K562 (cell line): ENCODE results near the gene MAP3K14.

DNA sequence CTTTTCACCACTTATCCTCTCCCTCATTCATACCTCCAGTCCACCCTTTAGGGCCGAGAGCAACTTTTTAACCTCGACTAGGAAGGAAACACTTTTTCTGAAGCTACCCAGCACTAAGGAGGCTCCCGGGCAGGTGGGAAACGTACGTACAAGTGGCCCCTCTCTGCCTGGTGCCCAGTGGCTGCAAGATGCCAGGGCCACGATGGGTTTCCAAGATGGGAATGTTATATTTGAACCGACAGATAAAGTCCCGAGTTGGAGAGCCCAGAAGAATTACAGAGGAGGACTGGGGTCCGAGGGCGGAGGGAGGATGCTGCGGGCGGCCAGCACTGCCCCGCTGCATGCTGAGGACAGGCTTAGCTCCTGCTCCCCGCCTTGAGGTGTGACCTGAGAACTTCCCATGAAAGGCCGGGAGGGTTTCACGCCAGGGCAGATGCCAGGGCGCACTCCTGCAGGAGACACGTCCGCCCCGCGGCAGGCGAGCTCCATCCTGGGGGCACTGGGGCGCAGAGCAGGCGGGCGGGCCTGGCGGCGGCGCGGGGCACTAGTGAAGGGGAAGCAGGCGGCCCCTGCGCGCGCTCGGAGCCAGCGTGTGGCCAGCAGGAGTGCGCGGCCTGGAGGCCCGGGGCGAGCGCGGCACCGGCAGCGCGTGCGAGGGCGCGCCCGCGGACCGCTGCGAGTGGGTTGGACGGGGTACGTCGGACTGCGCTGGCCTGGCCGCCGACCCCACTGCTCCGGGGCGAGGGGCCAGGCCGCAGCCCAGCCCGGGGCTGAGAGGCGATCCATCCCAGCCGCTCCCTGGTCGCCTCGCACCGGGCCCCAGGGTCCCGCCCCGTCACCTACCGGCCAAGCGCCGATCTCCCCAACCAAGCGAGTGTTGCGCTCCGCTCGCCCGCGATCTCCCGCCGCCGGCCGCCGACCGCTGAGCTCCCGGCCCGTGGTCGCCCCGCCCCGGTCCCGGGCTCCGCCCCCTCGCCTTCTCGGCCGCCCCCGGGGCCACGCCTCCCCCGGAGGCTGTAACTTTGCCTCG lies at the start of gene MAP3K14:
MAP3K14 (minus strand) TSS at position 904 of the 1,030 bp plus-strand sequence.
- RAMPAGE, long total RNA = start-site peak on the minus strand centred at position 928 of the sequence, 51 bp wide, 190 and 77 reads in 2 replicates
- RRBS = 1% methylated on average over 33 of the region's 97 CpGs
PRO-cap:
- standard = unidirectional peak, plus-strand start at position 432 of the sequence; bidirectional peak, plus-strand start at position 666 of the sequence, minus-strand start at position 603 of the sequence; bidirectional peak, plus-strand start outside the sequence, minus-strand start at position 901 of the sequence
- CoPRO, capped RNA only, 2 experiments = peak in 2 of 2 experiments; most common minus-strand start position 904 of the sequence (in 2)
- CoPRO, capped and uncapped RNA, 2 experiments = peak in 2 of 2 experiments; most common minus-strand start position 901 of the sequence (in 2)
- CoPRO, uncapped RNA only, 2 experiments = no peak in any of the 2 experiments
CAGE:
- cytosol, long polyA plus RNA = start-site peak on the minus strand centred at position 928 of the sequence, 51 bp wide, 38 and 30 reads in 2 replicates
- long polyA plus RNA = no peak
- nucleolus, long total RNA = no peak
- nucleus, long polyA plus RNA = no peak

DNA sequence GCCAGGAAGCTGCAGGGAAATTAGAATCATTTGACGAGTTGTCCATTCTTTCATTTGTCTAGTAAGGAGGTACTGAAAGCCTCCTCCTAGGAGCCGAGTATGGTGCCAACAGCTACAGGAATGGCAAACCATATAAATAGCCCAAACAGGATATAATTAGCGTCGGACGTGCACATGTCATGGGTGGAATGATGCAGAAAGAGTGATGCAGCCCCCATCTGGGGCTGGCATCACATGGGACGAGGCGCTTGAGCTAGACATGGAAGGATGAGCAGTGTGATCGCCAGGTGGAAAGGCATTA lies 52.3 kb downstream of the ARHGAP27 start:
- RAMPAGE, long total RNA = no peak
- RRBS = no CpG with 5 or more reads among the region's 8 CpGs
PRO-cap:
- standard = no peak
- CoPRO, capped RNA only, 2 experiments = no peak in any of the 2 experiments
- CoPRO, capped and uncapped RNA, 2 experiments = no peak in any of the 2 experiments
- CoPRO, uncapped RNA only, 2 experiments = no peak in any of the 2 experiments
CAGE:
- cytosol, long polyA plus RNA = no peak
- long polyA plus RNA = no peak
- nucleolus, long total RNA = no peak
- nucleus, long polyA plus RNA = no peak

DNA sequence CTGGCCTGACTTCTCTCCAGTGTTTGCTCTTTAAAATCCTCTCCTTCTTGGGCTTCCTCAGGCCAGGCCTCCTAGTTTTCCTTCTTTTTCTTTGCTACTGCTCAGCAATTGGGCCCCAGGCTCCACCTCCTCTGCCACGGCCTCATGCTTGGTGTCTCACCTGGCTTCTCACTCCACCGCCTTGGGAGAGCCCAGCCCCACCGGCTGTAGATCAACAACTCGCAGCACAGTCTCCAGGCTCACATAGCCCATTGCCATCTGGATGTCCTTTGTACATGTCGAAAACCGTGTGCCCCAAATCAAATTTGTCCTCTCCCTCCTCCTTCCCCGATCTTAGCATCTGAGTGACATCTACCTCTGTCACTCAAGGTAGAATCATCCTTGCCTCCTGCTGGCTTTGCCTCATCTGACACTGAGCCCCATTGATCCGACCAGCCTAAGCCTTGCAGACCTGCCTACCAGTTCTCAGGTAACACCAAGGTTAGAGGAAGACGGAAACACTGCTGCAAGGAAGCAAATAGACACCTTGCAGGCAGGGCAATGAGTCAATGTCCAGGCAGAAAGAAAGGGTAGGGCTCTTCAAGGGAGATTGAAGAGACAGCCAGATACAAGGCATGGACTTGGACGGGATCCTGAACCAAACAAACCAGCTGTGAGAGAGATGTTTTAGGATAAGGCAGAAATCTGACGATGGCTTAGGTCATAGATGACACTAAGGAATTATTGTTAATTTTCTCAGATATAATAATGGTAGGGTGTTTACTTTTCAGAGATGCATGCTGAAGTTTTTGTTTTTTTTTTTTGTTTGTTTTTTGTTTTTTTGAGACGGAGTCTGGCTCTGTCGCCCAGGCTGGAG lies 17.2 kb downstream of the ARHGAP27 start:
- RAMPAGE, long total RNA = no peak
- RRBS = no CpG with 5 or more reads among the region's 13 CpGs
PRO-cap:
- standard = no peak
- CoPRO, capped RNA only, 2 experiments = no peak in any of the 2 experiments
- CoPRO, capped and uncapped RNA, 2 experiments = no peak in any of the 2 experiments
- CoPRO, uncapped RNA only, 2 experiments = no peak in any of the 2 experiments
CAGE:
- cytosol, long polyA plus RNA = no peak
- long polyA plus RNA = no peak
- nucleolus, long total RNA = no peak
- nucleus, long polyA plus RNA = no peak

- RAMPAGE, long total RNA = no peak
- RRBS = no CpG with 5 or more reads among the region's 41 CpGs
PRO-cap:
- standard = no peak
- CoPRO, capped RNA only, 2 experiments = no peak in any of the 2 experiments
- CoPRO, capped and uncapped RNA, 2 experiments = no peak in any of the 2 experiments
- CoPRO, uncapped RNA only, 2 experiments = no peak in any of the 2 experiments
CAGE:
- cytosol, long polyA plus RNA = no peak
- long polyA plus RNA = no peak
- nucleolus, long total RNA = no peak
- nucleus, long polyA plus RNA = no peak
These were observed 3.8 kb downstream of the ARHGAP27 start for GRCh38 chr17:45428627-45429557.

DNA sequence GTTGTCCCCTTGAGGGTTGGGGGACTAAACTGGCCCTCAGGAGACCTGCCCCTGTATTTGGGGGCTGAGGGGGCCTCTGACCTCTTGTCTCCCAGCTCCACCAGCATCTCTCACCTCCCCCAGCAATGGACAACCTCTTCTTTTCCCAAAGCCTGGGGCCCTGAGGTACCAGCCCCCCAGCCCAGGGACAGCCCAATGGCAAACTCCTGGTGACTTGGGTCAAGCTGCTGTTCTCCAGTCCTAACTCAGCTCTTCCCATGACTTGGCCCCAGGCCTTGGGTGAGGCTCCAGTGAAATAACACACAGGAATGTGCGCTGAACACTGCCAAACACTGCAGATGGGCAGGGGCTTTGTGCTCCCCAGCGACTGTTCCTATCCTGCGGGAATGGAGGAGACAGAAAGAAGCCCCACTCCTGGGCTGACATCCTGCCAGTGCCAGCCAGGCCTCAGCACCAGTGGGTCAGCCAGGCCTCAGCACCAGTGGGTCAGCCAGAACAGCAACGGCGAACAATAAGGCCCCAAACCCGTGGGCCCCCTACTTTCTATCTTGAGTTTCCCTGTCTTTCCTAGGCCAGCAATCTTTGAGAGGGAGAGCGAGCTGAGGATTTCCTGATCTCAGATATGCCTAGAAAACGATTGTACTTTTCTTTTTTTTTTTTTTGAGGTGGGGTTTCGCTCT lies 14.6 kb upstream of the ARHGAP27 start:
- RAMPAGE, long total RNA = no peak
- RRBS = no CpG with 5 or more reads among the region's 9 CpGs
PRO-cap:
- standard = no peak
- CoPRO, capped RNA only, 2 experiments = no peak in any of the 2 experiments
- CoPRO, capped and uncapped RNA, 2 experiments = no peak in any of the 2 experiments
- CoPRO, uncapped RNA only, 2 experiments = no peak in any of the 2 experiments
CAGE:
- cytosol, long polyA plus RNA = no peak
- long polyA plus RNA = no peak
- nucleolus, long total RNA = no peak
- nucleus, long polyA plus RNA = no peak

GRCh38 chr17:45455532-45455979 lies 22.9 kb upstream of the ARHGAP27 start:
- RAMPAGE, long total RNA = no peak
- RRBS = no CpG with 5 or more reads among the region's 8 CpGs
PRO-cap:
- standard = no peak
- CoPRO, capped RNA only, 2 experiments = no peak in any of the 2 experiments
- CoPRO, capped and uncapped RNA, 2 experiments = no peak in any of the 2 experiments
- CoPRO, uncapped RNA only, 2 experiments = no peak in any of the 2 experiments
CAGE:
- cytosol, long polyA plus RNA = no peak
- long polyA plus RNA = no peak
- nucleolus, long total RNA = no peak
- nucleus, long polyA plus RNA = no peak

GRCh38 chr17:45468361-45469079 lies 22.0 kb downstream of the PLEKHM1 start:
- RAMPAGE, long total RNA = no peak
- RRBS = no CpG with 5 or more reads among the region's 13 CpGs
PRO-cap:
- standard = no peak
- CoPRO, capped RNA only, 2 experiments = no peak in any of the 2 experiments
- CoPRO, capped and uncapped RNA, 2 experiments = no peak in any of the 2 experiments
- CoPRO, uncapped RNA only, 2 experiments = no peak in any of the 2 experiments
CAGE:
- cytosol, long polyA plus RNA = no peak
- long polyA plus RNA = no peak
- nucleolus, long total RNA = no peak
- nucleus, long polyA plus RNA = no peak

GRCh38 chr17:45579392-45580030 lies 89.0 kb upstream of the PLEKHM1 start:
- RAMPAGE, long total RNA = no peak
- RRBS = no CpG with 5 or more reads among the region's 6 CpGs
PRO-cap:
- standard = no peak
- CoPRO, capped RNA only, 2 experiments = no peak in any of the 2 experiments
- CoPRO, capped and uncapped RNA, 2 experiments = no peak in any of the 2 experiments
- CoPRO, uncapped RNA only, 2 experiments = no peak in any of the 2 experiments
CAGE:
- cytosol, long polyA plus RNA = no peak
- long polyA plus RNA = no peak
- nucleolus, long total RNA = no peak
- nucleus, long polyA plus RNA = no peak

DNA sequence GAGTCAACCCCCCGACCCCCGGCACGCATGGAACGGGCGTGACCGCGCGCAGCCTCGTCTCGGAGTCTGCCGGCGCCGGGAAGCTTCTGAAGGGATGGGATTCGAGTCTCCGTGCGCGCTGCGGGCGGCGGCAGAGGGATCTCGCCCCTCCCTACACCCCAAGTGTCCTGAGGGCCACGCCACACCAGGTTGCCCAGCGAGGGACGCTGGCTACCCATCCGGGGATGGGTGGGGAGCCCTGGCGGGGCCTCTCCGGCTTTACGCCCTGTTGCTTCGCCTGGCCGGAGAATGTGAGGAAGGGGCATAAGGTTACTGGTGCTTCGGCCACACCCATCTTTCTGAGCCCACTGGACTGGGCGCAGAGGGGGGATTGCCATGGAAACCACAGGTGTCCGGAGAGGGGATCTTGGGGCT lies 1.8 kb downstream of the MAPT start:
- RAMPAGE, long total RNA = no peak
- RRBS = 50% methylated on average over 10 of the region's 33 CpGs
PRO-cap:
- standard = no peak
- CoPRO, capped RNA only, 2 experiments = no peak in any of the 2 experiments
- CoPRO, capped and uncapped RNA, 2 experiments = no peak in any of the 2 experiments
- CoPRO, uncapped RNA only, 2 experiments = no peak in any of the 2 experiments
CAGE:
- cytosol, long polyA plus RNA = no peak
- long polyA plus RNA = no peak
- nucleolus, long total RNA = no peak
- nucleus, long polyA plus RNA = no peak

DNA sequence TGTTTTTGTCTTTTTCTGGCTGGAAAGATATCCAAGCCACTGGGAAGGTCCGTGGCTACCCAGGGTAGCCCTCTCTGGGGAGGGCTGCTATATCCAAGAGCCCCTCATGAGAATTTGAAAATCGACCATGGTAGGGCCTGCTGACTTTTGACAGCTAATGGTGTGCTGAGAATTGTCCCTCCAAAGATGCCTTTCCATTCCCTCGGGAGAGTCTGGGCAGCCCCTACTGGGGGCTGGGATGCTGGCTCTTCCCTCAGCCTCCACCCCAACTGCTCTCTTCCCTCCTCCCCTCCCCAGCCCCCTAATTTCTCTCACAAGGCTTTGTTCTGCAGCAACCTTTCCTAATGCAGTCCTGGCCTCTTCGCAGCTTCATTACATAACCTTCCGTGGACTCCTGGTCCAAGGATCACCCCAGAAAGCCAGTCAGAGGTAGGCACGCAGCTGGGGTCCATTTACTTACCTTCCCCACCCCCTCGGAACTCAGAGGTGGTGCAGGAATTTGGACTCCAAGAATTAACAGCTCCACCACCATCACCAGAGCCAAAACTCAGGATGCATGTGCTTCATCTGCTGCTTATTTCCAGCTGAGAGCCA lies 40.7 kb downstream of the MAPT start:
- RAMPAGE, long total RNA = no peak
- RRBS = no CpG with 5 or more reads among the region's 7 CpGs
PRO-cap:
- standard = no peak
- CoPRO, capped RNA only, 2 experiments = no peak in any of the 2 experiments
- CoPRO, capped and uncapped RNA, 2 experiments = no peak in any of the 2 experiments
- CoPRO, uncapped RNA only, 2 experiments = no peak in any of the 2 experiments
CAGE:
- cytosol, long polyA plus RNA = no peak
- long polyA plus RNA = no peak
- nucleolus, long total RNA = no peak
- nucleus, long polyA plus RNA = no peak

DNA sequence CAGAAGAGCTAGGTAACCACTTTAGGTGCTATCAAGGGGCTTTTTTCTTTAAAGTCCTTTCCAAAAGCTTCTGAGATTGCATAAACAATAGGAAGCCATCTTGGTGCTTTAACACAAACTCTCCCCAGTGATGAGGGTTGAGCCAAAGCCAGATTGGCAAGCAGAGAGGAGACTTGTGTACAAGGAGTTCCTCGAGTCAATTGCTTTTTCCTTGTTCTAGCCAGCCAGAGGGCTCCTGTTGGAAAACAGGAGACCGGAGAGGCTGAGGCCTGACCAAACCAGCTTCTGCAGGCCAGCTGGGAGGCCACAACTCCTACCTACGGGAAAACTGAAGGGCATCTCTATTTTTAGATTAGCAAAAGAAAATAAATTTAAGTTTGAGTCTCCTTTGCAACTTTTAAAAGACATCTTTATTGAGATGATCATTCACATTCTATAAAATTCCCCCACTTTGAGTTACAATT lies 46.5 kb downstream of the MAPT start:
- RAMPAGE, long total RNA = no peak
- RRBS = no CpG with 5 or more reads among the region's 3 CpGs
PRO-cap:
- standard = no peak
- CoPRO, capped RNA only, 2 experiments = no peak in any of the 2 experiments
- CoPRO, capped and uncapped RNA, 2 experiments = no peak in any of the 2 experiments
- CoPRO, uncapped RNA only, 2 experiments = no peak in any of the 2 experiments
CAGE:
- cytosol, long polyA plus RNA = no peak
- long polyA plus RNA = no peak
- nucleolus, long total RNA = no peak
- nucleus, long polyA plus RNA = no peak

- RAMPAGE, long total RNA = no peak
- RRBS = 3% methylated on average over 6 of the region's 31 CpGs
PRO-cap:
- standard = unidirectional peak, minus-strand start at chr17:45949122; unidirectional peak, minus-strand start at chr17:45949176
- CoPRO, capped RNA only, 2 experiments = no peak in any of the 2 experiments
- CoPRO, capped and uncapped RNA, 2 experiments = no peak in any of the 2 experiments
- CoPRO, uncapped RNA only, 2 experiments = no peak in any of the 2 experiments
CAGE:
- cytosol, long polyA plus RNA = no peak
- long polyA plus RNA = no peak
- nucleolus, long total RNA = no peak
- nucleus, long polyA plus RNA = no peak
These were observed 49.9 kb upstream of the STH start for GRCh38 chr17:45949030-45949593.

DNA sequence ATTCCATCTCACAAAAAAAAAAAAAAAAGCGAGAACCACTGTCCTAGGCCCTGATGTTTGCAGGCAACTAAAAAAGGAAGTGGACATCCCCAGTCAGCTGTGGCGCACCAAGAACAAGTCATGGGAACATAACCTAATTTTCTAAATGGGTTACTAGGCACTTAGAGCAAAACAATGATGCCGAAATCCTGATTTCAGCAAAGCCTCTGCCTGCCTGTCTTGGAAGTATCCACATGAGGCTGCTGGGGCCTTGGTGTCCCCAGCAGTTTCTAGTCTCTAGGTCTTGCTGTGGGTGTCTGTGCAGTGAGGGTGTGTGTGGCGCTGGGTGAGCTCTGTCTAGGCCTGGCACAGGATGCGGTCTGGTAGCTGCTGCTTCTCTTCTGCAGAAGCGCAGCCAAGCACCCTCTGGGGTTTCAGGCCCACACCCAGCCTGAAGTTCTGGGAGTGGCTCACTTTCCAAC lies 21.0 kb downstream of the STH start:
- RAMPAGE, long total RNA = no peak
- RRBS = no CpG with 5 or more reads among the region's 6 CpGs
PRO-cap:
- standard = no peak
- CoPRO, capped RNA only, 2 experiments = no peak in any of the 2 experiments
- CoPRO, capped and uncapped RNA, 2 experiments = no peak in any of the 2 experiments
- CoPRO, uncapped RNA only, 2 experiments = peak in 1 of 2 experiments; most common minus-strand start position 407 of the sequence (in 1)
CAGE:
- cytosol, long polyA plus RNA = no peak
- long polyA plus RNA = no peak
- nucleolus, long total RNA = no peak
- nucleus, long polyA plus RNA = no peak

- RAMPAGE, long total RNA = no peak
- RRBS = no CpG with 5 or more reads among the region's 28 CpGs
PRO-cap:
- standard = no peak
- CoPRO, capped RNA only, 2 experiments = no peak in any of the 2 experiments
- CoPRO, capped and uncapped RNA, 2 experiments = no peak in any of the 2 experiments
- CoPRO, uncapped RNA only, 2 experiments = no peak in any of the 2 experiments
CAGE:
- cytosol, long polyA plus RNA = no peak
- long polyA plus RNA = no peak
- nucleolus, long total RNA = no peak
- nucleus, long polyA plus RNA = no peak
These were observed 25.2 kb downstream of the STH start for GRCh38 chr17:46024035-46024938.

DNA sequence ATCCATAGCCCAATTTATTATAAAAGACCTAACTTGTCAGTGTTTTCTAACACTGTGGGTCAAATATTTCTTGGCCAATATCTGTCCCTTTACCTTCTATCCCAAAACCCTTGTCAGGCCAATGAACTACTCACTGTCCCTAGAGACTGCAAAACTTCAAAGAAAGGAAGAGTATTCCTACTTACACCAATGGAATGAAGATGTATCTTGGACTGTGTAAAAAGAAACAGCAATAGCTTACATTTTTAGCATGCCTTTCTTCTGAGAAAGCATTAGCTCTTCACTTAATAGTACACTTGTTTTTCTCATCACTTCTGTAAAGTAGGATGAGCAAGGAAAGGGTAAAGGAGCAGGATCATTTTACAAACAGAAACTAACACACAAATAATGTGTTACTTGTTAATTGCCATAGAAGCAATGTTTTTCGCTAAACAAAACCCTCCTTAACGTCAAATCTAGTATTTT lies 74.0 kb downstream of the STH start:
- RAMPAGE, long total RNA = no peak
- RRBS = no CpG with 5 or more reads among the region's 2 CpGs
PRO-cap:
- standard = no peak
- CoPRO, capped RNA only, 2 experiments = no peak in any of the 2 experiments
- CoPRO, capped and uncapped RNA, 2 experiments = no peak in any of the 2 experiments
- CoPRO, uncapped RNA only, 2 experiments = peak in 1 of 2 experiments; most common minus-strand start position 218 of the sequence (in 1)
CAGE:
- cytosol, long polyA plus RNA = no peak
- long polyA plus RNA = no peak
- nucleolus, long total RNA = no peak
- nucleus, long polyA plus RNA = no peak

GRCh38 chr17:46117043-46117530 lies 76.1 kb downstream of the KANSL1 start:
- RAMPAGE, long total RNA = no peak
- RRBS = no CpG with 5 or more reads among the region's 3 CpGs
PRO-cap:
- standard = no peak
- CoPRO, capped RNA only, 2 experiments = no peak in any of the 2 experiments
- CoPRO, capped and uncapped RNA, 2 experiments = no peak in any of the 2 experiments
- CoPRO, uncapped RNA only, 2 experiments = peak in 2 of 2 experiments; most common minus-strand start chr17:46117181 (in 1)
CAGE:
- cytosol, long polyA plus RNA = no peak
- long polyA plus RNA = no peak
- nucleolus, long total RNA = no peak
- nucleus, long polyA plus RNA = no peak

DNA sequence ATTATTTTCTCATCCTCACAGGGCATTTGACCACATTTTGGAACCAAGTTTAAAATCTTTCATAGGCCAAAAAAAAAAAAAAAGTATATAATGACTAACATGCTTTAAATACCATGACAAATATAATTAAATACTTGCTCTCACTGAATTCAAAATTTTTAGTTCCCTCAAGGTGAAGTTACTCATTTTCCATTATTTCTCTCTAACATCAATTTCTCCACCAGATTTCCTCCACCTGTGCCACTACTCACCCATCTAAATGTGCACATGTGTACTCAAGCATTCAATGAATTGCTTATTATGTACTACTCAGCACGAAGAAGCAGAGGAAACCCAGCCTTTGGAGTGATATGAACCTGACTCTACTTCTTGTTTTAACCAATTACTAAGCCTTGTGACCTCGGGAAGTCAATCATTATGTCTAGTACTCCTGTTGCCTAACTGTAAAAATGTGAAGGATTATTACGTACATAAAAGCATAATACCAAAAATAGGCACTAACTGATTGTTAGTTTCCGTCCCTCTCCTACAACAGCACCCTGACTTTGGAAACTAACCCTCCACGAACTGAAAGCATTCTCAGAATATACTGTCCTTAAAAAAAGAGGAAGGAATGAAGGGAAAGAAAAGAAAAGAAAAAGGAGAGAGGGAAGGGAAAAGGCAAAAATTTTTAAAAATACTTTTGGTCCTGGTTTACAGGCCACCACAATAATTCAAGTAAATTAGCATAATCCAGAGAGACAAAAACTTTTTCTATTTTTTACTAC lies 53.8 kb downstream of the KANSL1 start:
- RAMPAGE, long total RNA = no peak
- RRBS = no CpG with 5 or more reads among the region's 5 CpGs
PRO-cap:
- standard = no peak
- CoPRO, capped RNA only, 2 experiments = no peak in any of the 2 experiments
- CoPRO, capped and uncapped RNA, 2 experiments = no peak in any of the 2 experiments
- CoPRO, uncapped RNA only, 2 experiments = no peak in any of the 2 experiments
CAGE:
- cytosol, long polyA plus RNA = no peak
- long polyA plus RNA = no peak
- nucleolus, long total RNA = no peak
- nucleus, long polyA plus RNA = no peak

- RAMPAGE, long total RNA = no peak
- RRBS = no CpG with 5 or more reads among the region's 27 CpGs
PRO-cap:
- standard = bidirectional peak, plus-strand start at chr17:46266391, minus-strand start at chr17:46266300
- CoPRO, capped RNA only, 2 experiments = no peak in any of the 2 experiments
- CoPRO, capped and uncapped RNA, 2 experiments = no peak in any of the 2 experiments
- CoPRO, uncapped RNA only, 2 experiments = no peak in any of the 2 experiments
CAGE:
- cytosol, long polyA plus RNA = no peak
- long polyA plus RNA = no peak
- nucleolus, long total RNA = no peak
- nucleus, long polyA plus RNA = no peak
These were observed 28.9 kb upstream of the LRRC37A start for GRCh38 chr17:46265900-46266656.